ENCODE measurements around a stretch of chr16.

DNA sequence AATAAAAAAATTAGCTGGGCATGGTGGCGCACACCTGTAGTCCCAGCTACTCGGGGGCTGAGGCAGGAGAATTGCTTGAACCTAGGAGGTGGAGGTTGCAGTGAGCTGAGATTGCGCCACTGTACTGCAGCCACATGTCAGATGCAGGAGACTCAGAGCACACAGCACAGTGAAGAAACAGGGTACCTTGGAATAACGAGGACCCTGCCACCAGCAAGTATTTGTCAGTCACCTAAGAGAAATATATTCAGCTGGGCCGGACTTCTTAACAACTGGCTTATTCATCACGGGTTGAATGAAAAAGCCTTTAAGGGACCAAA lies 22.2 kb downstream of the NDE1 start:
- PRO-cap = no peak

GRCh38 chr16:15717113-15717486 lies 67.1 kb downstream of the NDE1 start:
- PRO-cap = no peak

DNA sequence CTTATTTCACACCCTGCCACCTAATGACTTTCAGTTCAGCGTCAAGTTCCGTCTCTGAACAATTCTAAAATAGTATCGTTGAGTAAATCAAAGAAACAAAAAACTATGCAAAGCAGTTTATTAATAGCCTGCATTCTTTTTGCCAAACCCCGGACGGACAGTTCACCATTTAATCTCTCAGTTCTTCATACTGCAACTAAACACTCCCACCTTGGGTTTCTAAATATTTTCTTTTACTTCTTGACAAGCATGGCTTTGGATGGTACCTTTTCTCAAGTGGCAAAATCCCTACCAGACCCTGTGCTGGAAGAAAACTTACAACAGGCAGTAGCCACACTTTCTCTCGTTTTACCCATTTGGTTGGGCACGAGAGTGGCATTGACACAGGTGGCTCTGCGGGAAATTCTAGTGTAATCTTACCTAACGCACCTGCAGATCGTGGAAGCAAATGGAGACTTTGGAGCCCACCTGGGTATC lies 1.1 kb downstream of the MYH11 start:
- PRO-cap = no peak

DNA sequence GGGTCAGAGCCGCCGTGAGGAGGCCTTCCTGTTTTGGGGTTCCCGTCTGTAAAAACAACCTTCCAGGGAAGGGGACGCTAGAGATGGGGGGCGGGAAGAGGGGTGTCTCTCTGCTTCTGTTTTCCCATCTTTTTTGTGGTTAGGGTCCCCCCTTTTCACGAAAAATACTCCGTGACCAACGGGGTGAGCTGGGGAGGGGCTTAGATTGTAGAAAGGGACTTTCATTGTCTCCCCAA lies 558 bp downstream of the ABCC1 start:
- PRO-cap = bidirectional peak, plus-strand start at position 80 of the sequence, minus-strand start at position 59 of the sequence

GRCh38 chr16:15950292-15950845 lies 953 bp downstream of the ABCC1 start:
- PRO-cap = bidirectional peak, plus-strand start at chr16:15950573, minus-strand start at chr16:15950515

DNA sequence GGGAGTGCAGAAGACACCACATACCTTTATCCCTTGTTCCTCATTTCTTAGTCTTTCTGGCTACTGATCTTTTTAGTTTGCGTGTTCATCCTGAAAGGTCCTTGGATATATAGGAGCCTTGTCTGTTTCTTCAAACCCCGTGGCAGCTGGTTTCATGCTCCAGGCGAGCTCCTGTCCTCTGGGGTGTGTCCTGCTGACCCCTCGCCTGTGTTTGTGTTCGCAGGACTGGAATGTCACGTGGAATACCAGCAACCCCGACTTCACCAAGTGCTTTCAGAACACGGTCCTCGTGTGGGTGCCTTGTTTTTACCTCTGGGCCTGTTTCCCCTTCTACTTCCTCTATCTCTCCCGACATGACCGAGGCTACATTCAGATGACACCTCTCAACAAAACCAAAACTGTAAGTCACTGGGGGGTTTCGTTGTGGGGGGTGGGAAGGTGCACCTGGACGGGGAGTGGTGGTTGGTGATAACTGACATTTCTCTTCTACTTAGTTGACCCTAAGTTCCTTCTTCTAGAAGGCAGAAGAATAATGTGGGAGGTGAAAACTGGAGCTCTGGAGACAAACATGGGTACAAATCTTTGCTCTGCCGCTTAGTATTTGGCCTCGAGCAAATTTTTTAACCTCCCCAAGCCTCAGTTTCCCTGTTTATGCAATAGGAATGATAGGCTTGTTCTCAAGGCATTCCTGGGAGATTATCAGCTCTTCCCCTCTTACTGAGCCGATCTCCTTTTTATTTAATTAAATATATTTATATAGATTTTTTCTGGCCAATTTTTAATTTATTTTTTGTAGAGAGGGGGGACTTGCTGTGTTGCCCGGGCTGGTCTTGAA lies 58.4 kb downstream of the ABCC1 start:
- PRO-cap = unidirectional peak, minus-strand start at position 187 of the sequence; bidirectional peak, plus-strand start at position 524 of the sequence, minus-strand start at position 394 of the sequence

DNA sequence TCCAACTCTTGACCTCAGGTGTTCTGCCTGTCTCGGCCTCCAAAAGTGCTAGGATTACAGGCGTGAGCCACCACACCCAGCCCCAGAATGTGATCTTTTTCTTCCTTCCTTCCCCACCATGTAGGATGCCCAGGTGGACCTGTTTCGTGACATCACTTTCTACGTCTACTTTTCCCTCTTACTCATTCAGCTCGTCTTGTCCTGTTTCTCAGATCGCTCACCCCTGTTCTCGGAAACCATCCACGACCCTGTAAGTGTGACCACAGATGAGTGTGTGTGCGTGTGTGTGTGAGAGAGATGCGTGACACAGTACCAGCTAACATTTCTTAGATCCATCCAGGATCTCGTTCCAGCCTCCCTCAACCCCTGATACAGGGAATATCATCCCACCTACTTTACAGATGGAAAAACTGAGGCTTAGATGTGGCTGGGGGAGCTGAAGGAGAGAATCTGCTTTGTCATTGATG lies 67.0 kb downstream of the ABCC1 start:
- PRO-cap = no peak

GRCh38 chr16:16049129-16049652 lies 99.8 kb downstream of the ABCC1 start:
- PRO-cap = no peak

DNA sequence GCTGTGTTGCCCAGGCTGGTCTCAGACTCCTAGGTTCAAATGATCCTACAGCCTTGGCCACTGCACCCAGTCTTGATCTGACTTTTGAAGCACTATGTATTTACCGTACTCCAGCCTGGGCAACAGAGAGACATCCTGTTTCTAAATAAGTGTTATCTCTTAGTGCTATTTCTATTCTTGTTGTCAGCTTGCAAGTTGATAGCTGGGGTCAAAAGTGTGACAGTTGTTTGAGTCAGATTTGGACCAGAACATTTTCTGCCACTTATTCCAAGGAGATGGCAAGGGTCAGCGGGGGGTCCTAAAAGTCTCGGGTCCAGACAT lies 486.5 kb downstream of the NPIPA7 start:
- PRO-cap = no peak

DNA sequence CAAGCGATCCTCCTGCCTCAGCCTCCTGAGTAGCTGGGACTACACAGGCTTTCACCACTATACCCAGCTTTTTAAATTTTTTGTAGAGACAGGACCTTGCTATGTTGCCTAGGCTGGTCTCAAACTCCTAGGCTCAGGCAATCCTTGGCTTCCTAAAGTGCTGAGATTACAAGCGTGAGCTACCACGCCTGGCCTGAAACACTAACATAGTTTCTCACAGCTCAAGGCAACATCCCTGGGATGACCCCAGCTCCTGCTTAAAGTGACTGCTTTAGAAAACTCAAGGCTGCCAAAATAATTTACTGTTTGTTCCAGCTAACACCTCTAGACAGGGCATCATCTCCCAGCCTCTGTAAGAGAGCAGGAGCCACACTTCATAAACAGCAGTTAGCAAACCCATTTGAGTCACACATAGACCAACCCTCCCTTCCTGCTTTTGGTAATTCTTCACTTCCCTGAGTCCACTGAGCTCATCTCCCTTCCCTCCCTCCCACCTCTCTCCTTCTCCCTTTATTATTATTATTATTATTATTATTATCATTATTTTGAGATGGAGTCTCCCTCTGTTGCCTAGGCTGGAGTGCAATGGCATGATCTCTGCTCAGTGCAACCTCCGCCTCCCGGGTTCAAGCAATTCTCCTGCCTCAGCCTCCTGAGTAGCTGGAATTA lies 201.3 kb downstream of the XYLT1 start:
- PRO-cap = no peak

DNA sequence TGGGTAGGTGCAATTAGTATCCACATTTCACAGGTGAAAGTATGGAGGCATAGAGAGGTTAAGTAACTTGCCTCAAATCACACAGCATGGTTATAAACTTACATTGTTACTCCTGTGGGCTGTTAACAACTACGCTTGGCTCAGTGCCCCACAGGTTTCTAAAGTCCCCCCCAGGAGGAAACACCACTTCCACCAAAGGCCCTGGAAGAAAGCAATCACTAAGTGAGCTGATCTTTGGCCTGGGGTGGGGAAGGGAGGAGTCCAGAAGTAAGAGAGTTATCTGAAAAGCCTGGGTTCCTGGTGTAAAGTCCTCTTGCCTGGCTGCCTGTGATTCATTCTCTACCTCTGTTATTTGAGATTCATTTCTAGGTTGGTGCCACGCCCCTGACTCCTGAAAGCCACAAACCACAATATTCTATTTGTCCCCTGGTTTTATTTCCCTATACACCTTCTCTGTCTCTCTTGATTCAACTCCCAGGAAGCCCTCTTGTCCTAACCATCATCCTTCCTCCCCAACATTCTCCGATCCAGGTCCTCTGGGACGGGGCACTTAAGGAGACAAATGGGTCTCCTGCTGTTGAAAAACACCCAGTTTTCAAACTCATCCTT lies 195.4 kb downstream of the XYLT1 start:
- PRO-cap = no peak

GRCh38 chr16:17344942-17345822 lies 125.6 kb downstream of the XYLT1 start:
- PRO-cap = no peak

DNA sequence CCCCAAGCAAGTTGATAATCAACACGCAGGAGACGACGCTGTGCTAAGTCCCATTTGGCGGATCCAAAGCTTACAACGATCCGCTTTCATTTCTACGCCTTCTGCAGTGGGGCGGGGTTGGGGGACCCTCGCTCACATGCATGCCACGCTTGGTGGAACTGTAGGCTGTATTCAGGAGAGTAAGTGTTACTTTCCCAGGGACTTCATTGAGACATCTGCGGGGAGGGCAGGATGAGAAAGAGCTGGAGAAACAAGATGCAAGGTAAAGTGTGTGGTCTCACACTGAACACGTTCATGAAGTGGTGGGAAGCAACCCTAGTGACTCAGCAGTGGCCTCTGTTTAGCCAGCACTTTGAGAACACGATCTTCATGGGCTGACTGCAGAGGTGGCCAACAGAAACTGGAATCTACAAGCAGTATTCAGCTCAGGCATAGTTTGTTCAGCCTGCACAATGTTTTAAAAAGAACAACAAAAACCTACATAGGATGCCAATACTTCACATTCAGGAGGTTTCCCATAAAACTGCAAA lies 100.4 kb downstream of the XYLT1 start:
- PRO-cap = no peak

- PRO-cap = unidirectional peak, minus-strand start at chr16:17380768
These were observed 90.2 kb downstream of the XYLT1 start for GRCh38 chr16:17380460-17381158.

DNA sequence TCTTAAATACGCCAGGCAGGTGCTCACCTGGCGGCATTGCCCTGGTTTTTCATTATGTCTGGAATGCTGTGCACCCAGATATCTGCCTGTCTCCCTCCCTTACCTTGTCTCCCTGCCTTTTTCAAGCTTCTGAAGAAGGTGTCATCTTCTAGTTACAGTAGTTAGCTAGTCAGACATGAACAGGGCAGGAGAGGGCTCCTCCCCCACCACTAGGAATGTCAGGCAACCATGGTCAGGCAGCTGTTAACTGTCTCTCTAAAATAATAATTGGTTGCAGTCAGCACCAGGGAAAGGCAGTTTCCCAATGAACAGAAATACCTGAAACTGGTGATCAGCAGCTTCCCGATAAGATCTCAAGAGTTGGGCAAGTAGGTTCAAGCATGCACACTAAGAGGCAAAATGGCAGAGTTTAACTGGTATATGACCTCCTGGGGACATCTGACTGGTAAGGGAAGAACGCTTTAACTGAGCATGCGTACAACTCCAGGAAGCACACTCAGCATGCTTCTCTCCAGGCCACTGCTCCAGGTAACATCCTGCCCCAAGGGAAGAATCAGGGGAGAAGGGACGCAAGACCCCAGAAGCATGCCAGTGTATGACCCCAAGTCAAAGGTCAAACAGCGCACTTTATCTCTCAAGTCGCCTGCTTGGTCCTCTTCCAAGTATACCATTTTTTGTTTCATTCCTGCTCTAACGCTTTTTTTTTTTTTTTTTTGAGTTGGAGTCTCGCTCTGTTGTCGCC lies 12.6 kb upstream of the XYLT1 start:
- PRO-cap = no peak

GRCh38 chr16:17744921-17745647 lies 274.3 kb upstream of the XYLT1 start:
- PRO-cap = no peak

- PRO-cap = no peak
These were observed 38.1 kb downstream of the NOMO2 start for GRCh38 chr16:18523718-18524182.

GRCh38 chr16:18792701-18793506 lies 2.8 kb upstream of the RPS15A start:
- PRO-cap = no peak

GRCh38 chr16:18847454-18848251 lies 46.3 kb upstream of the ARL6IP1 start:
- PRO-cap = no peak

GRCh38 chr16:18854576-18855743 lies 53.6 kb upstream of the ARL6IP1 start:
- PRO-cap = no peak

Measured in paraaortic lymph node (tissue), 1 donor.